Myometrial cell (primary cell): ENCODE measurements around a stretch of chr15.

- RAMPAGE, long total RNA, result no peak
Measured at GRCh38 chr15:33150693-33151721, 43.5 kb downstream of the FMN1 start.

- RAMPAGE, long total RNA, result no peak
Measured at GRCh38 chr15:33201814-33202439, 7.4 kb upstream of the FMN1 start.

DNA sequence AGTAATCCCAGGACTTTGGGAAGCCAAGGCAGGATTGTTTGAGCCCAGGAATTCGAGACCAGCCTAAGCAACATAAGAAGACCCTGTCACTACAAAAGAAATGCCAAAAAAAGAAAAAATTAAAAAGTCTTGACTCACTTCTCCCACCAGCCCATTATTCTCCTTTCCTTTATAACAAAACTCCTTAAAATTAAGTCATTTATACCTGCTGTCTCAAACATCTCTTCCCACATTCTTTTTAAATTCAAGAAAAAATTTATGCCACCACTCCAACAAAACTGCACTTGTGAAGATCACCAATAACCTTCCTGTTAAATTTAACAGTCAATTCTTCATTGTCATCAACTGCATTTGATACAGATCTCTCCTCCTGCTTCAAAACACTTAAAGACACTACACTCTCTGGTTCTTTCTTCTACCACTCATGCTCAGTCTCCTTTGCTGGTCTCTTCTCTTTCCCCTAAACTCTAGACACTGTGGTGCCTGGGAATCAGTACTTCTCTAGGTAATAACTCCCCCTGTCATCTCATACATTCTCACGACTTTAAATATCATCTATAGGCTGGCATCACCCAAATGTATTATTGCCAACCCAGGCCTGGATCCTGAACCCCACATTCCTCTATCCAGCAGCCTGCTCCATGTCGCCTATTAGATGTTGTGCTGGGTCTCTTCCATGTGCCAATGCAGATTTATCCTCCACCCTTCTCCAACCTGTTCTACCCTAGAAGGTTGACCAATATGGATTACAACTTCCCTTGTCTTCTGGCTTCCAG, 30.3 kb downstream of the CHRM5 start:
- RAMPAGE, long total RNA, result no peak

GRCh38 chr15:34039492-34040125, 605 bp upstream of the AVEN start:
- RAMPAGE, long total RNA, result no peak

DNA sequence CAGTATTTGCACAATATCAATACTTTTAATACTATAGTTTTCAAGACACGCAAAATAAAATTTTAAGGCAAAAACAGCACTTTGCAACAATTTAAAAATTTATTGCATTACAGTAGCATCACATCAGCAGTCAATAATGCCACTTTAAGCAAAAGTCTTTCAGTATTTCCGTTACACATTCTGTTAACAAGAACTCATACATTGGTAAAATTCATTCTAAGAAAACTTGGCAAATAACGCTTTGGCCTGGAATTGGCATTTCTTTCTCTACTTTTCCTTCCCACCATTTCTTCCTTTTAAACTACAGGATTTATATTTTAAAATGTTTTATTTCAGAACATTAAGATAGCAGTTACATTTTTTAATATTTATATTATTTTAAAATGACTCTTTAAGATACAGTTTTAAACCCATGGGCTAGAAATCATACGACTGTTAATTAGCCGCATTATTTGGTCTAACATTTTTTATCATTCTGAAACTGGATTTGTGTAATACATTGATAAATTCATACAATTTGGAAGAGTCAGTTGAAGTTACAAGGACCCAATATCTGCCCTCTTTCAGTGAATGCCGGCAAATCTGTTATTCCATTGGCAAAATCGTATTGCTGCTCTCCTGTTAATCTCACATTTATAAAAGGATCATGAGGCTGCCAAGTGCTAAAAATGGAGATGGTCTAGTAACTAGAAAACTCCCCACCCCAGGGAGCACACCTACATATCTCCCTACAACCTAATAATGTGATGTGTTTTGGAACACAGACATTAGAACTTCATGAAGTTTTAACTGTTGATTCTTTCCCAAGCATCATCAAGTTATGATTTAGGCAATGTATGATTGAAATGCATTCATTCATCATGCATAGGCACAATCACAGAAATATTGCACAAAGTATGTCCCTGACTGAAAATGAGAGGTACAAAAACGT, 12.3 kb upstream of the LPCAT4 start:
- RAMPAGE, long total RNA, result no peak

GRCh38 chr15:34792905-34793631, 2.3 kb downstream of the ACTC1 start:
- RAMPAGE, long total RNA, result no peak

- RAMPAGE, long total RNA, result no peak
Measured at GRCh38 chr15:35209949-35210284, 124.8 kb upstream of the NANOGP8 start.

- RAMPAGE, long total RNA, result no peak
Measured at GRCh38 chr15:35282883-35283719, 198.0 kb upstream of the NANOGP8 start.

- RAMPAGE, long total RNA, result no peak
Measured at GRCh38 chr15:35697553-35698297, 151.8 kb upstream of the DPH6 start.

GRCh38 chr15:36427951-36428753, 151.3 kb upstream of the CDIN1 start:
- RAMPAGE, long total RNA, result no peak

DNA sequence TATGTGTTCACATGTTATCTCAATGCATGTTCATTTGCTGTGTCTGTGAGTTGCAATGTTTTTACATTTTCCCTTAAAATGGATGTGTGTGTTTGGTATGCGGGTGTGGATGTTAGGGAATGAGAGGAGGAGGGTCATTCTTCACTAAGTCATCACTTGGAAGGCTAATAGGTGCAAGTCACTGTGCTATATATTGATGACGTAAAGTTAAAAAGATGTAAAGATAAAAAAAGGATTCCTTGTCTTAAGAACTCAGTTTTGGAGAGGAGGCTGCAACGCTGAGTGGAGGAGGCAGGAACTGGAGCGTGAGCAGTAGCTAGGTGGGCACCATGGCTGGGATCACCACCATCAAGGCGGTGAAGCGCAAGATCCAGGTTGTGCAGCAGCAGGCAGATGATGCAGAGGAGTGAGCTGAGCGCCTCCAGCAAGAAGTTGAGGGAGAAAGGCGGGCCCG, 33.7 kb downstream of the CDIN1 start:
- RAMPAGE, long total RNA, result no peak

DNA sequence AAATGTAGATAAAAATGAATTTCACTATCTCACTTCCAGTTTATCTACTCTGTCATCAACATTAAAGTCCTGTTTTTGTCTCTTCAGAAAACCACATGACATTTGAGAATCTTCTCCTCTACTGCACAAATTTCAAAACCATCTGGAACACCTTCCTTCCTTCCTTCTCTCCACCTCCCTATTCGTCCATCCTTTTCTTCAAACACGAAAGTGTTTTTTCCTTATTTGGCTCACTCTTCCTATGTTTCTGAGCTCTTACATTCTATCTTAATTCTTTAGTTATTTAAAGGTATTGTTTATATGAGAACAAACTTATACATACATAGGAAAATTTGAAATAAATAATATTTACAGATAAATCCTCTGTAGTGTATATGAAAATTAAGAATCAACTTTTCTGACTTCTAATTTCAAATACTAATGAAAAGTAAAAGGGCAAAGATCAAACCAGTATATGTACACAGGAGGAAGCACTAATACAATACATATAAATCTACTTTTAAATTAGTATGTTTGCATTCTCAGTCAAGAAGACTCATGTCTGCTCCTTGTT, 131.0 kb downstream of the MEIS2 start:
- RAMPAGE, long total RNA, result no peak

- RAMPAGE, long total RNA, result no peak
Measured at GRCh38 chr15:37019834-37020680, 80.3 kb downstream of the MEIS2 start.

DNA sequence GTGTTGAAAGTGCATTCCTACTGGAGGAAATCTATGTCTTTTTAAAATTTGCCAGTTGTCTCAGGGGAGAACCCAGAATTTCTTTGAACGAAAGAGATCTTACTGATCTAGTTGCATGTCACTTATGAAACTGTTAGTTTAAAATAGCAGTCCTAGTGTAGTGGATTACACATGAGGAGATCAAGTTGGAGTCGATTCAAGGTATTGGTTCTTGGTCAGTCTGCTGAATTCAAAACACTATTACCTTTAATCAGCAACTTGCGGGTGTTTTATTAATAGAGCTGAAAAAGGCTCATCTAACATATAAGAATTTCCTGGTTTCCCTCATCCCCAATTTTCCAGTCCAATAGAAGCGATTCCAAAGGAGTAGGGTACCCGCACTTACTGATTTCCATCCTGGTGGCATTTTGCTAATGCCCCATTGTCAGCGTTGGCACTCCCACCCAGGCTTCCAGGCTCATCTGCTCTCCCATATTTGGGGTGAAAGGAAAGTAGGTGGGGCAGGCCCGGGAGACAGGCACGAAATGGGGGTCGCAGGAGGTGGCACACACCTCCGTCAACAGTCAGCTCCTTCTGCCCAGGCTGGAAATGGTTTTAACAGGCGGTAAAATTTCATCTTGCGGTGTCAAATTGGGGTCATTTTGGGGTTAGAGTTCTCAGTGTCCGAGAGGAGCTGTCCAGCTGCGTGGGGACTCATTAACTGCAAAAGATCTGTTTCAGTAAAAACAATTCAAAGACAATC, 3.9 kb upstream of the MEIS2 start:
- RAMPAGE, long total RNA, result no peak

DNA sequence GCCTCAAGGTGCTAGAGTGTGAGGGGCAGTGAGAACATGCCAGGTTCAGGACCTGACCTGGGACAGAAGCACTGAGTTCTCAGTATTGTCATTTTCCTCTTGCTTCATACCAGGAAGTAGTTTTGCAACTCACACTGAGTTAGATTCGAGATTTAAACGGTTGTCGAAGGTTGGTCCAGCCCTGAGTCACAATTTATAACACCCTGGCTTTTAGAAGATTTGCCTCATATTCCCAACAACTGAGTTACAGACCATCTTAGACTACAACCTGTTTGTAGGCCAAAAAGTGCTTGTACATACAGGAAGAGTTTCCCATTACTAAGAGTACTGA, 11.9 kb upstream of the MEIS2 start:
- RAMPAGE, long total RNA, result no peak

- RAMPAGE, long total RNA, result no peak
Measured at GRCh38 chr15:37558209-37558613, 376.2 kb upstream of the TMCO5A start.

GRCh38 chr15:38260102-38260840, 7.6 kb downstream of the SPRED1 start:
- RAMPAGE, long total RNA, result no peak

DNA sequence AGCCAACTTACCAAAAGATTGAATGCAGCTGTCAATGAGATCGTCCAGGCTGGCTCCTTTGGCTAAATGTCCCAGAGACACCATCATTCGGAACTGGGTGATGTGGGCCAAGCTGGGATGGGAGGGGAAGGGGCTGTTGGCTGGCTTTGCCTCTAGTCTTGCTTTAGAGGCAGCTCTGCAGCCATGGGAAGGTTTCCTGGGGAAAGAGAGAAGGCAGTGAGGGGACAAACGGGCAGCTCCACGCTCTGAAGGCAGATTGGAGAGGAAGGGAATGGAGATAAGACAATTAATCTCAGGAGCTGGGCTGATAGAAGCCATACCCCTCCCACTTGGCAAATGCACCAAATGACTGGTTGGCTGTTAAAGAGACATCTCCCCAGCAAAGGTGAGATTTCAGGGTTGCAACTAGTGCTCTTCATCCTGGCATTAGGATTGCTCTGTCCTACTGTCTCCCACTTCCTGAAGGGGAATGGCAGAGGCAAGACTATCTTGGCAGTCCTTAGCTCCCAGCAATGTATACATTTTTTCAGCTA, 4.7 kb downstream of the RASGRP1 start:
- RAMPAGE, long total RNA, result no peak

DNA sequence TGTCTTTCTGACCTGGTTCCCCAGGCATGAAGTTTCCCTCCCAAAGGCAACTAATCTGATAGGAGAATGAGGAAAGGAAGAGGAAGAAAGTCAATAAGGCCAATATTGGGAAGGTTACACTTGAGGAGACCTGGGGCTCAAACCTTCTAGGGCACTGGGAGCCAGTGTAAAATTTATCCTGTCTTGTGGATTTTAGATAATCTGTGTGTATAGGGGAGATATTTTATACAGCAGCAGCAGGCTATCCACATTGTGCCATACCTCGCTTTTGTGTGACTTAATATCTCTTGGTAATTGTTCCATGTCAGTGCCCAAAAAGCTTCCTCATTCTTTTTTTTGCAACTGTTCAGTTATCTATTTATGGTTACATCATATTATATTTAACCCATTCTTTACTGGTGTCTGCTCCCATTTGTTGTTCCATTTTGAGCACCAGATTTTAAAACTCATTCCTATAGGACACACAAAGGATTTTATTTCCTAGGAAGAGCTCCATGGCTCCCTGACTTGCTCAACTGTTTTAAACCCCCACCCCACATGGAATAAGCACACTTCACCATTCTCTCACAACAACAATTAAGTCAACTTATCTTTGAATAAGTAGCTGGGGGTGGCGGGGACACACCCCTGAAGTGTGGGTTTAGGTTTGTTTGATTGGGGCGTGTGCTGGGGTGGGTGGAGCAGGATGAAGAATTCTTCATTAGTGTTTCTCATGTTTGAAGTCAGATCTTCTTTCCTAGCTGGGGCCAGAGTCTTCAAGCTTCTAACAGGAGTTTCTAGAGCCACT, 86.3 kb upstream of the RASGRP1 start:
- RAMPAGE, long total RNA, result no peak

DNA sequence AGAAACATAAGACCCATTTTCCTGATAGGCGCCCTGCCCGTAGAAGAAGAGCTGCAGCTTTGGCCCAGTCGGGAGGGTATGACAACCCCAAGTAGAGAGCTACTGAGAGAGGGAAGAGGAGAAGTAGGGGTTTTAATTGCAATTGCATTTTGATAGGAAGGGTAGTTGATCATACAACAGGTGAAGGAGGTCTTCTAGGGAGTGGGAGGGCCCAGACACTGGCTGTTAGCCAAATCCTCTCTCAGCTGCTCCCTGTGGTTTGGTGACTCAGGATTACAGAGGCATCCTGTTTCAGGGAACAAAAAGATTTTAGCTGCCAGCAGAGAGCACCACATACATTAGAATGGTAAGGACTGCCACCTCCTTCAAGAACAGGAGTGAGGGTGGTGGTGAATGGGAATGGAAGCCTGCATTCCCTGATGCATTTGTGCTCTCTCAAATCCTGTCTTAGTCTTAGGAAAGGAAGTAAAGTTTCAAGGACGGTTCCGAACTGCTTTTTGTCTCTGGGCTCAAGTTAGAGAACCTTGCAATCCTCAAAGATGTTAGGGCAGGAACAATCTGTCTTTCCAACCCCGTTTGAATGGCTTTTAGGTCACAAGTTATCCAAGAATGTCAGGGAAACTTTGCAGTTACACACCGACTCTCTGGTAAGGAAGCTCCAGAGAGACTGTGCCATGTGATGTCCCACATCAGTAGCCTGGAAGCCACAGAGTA, 408.8 kb upstream of the THBS1 start:
- RAMPAGE, long total RNA, result no peak